Hepatocyte (in vitro differentiated cells and primary cell): ENCODE results near the genes TAF6 and SPDYE3.

- RAMPAGE, long total RNA = no peak
- RRBS = no CpG with 5 or more reads among the region's 17 CpGs
Measured at GRCh38 chr7:98917342-98917929, 39.1 kb downstream of the TRRAP start.

DNA sequence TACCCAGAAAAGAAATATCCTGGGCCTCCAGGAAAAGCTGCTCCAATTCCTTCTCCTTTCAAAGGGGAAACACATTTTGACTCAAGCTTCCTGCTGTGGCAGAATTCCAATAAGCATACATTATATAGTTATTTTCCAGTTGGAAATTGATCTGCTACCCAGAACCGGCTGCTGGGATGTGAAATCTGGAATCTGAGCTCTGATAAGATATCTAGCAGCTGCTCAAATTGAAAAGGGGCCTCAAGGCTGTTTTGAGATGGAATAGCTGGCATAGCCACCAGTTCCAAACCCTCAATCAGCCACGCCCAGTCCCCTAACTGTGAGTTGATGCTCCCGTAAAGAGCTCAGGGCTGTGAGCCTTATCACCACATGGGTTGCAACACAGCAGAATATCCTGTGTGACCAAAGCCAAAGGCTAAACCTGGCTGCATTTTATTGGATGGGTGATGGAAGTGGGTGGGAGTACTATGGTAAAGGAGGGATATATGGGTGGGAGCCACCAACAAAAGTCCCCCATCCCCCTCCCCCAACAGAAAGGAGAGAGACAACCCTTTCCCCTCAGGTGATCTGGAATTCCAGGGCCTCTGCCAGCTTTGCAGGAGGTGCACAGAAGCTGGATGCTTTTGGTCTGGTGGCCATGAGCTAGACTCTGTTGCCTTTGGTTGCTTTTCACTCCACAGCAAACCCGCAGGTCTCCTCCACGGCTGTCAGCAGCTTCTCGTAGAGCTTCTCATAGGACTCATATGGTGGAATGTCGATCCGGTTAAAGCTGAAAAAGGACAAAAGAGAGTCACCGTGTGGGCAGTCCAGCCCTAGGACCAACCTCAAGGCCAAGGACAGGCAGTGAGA, 113.8 kb downstream of the SMURF1 start:
- RAMPAGE, long total RNA = no peak
- RRBS = no CpG with 5 or more reads among the region's 9 CpGs

- RAMPAGE, long total RNA = no peak
- RRBS = no CpG with 5 or more reads among the region's 13 CpGs
Measured at GRCh38 chr7:99030906-99031918, 112.7 kb downstream of the SMURF1 start.

GRCh38 chr7:99038097-99038938, 105.6 kb downstream of the SMURF1 start:
- RAMPAGE, long total RNA = no peak
- RRBS = 95% methylated on average over 3 of the region's 26 CpGs

- RAMPAGE, long total RNA = no peak
- RRBS = no CpG with 5 or more reads among the region's 5 CpGs
Measured at GRCh38 chr7:99043014-99043482, 100.9 kb downstream of the SMURF1 start.

- RAMPAGE, long total RNA = no peak
- RRBS = no CpG with 5 or more reads among the region's 7 CpGs
Measured at GRCh38 chr7:99095736-99096684, 47.9 kb downstream of the SMURF1 start.

GRCh38 chr7:99372491-99373381, 1.8 kb upstream of the ARPC1B start:
- RAMPAGE, long total RNA = no peak
- RRBS = no CpG with 5 or more reads among the region's 24 CpGs

DNA sequence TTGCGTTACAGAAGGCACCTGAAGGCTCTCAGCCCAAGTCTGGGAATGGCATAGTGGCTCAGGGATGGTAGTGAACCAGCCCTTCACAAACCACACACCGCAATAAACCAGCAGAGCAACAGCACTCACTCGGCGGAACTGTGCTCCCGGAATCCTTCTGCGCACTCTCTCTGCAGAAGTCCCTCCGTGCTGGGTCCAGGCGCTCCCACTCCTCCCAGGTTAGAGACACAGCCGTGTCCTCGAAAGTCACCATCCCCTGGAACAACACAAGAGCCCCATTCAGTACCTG, 1.6 kb downstream of the ZNF394 start:
- RAMPAGE, long total RNA = no peak
- RRBS = no CpG with 5 or more reads among the region's 10 CpGs

- RAMPAGE, long total RNA = no peak
- RRBS = no CpG with 5 or more reads among the region's 10 CpGs
Measured at GRCh38 chr7:99557718-99558158, 704 bp upstream of the ZNF655 start.

DNA sequence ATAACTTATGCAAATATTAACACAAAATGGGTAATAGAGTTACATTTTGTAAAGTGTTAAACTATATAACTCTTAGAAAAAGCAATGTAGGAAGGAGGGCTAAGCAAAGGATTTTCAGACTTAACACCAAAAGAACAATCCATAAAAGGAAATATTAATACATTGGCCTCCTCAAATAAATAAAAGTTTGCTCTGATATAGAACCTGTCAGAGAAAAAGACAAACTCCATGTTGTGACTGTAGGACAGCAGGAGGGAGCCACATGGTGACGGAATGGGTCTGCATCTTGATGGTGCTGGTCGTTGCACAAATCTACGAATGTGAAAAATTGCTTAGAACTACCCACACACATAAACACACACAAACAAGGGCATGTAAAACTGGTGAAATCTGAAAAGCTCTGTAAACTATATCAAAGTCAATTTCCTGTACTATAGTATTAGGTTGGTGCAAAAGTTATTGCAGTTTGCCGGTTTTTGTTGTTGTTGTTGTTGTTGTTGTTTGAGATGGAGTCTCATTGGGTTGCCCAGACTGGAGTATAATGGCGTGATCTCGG, 8.2 kb downstream of the CYP3A5 start:
- RAMPAGE, long total RNA = no peak
- RRBS = no CpG with 5 or more reads among the region's 6 CpGs

GRCh38 chr7:99729467-99729856, 5.5 kb downstream of the CYP3A7 start:
- RAMPAGE, long total RNA = no peak
- RRBS = no CpG with 5 or more reads among the region's 2 CpGs

GRCh38 chr7:99839536-99840217, 11.9 kb downstream of the CYP3A43 start:
- RAMPAGE, long total RNA = no peak
- RRBS = no CpG with 5 or more reads among the region's 7 CpGs

DNA sequence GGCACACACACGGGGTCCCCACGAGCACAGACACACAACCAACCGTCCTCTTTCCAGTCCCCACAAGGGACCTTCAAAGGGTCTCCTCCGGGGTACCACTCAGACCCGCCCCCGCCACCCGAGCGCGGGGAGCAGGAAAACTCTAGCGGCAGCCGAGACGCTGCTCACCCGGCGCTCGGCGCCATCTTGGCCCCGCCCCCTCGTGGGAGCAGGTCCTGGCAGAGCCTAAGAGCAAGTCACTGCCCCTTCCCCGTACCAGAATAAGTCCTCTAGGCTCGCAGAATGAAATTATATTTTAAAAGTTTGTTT, at the start of gene TAF6:
TAF6 (minus strand) TSS at position 198 of the 309 bp plus-strand sequence.
- RAMPAGE, long total RNA = start-site peak on the minus strand centred at position 198 of the sequence, 9 bp wide, 39 and 50 reads in 2 replicates
- RRBS = 1% methylated on average over 8 of the region's 20 CpGs

DNA sequence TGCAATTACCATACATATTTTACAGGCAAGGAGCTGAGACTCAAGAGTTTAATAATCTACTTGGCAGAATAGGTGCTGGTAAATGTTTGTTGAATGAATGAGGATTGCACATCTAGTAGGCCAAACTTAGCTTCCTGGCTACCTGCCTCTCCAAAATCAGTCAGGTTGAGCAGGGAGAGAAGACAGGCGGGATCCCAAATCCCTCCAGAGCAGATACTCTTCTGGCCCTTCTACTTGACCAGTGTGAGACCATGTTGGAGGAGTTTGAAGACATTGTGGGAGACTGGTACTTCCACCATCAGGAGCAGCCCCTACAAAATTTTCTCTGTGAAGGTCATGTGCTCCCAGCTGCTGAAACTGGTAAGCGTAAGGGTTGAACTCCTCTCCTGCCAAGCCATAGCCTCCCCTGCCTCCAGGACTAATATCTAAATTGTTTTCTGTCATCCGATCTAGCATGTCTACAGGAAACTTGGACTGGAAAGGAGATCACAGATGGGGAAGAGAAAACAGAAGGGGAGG, 2.4 kb upstream of the MBLAC1 start:
- RAMPAGE, long total RNA = no peak
- RRBS = no CpG with 5 or more reads among the region's 3 CpGs

- RAMPAGE, long total RNA = no peak
- RRBS = no CpG with 5 or more reads among the region's 5 CpGs
Measured at GRCh38 chr7:100163176-100163688, 4.7 kb upstream of the TRAPPC14 start.

DNA sequence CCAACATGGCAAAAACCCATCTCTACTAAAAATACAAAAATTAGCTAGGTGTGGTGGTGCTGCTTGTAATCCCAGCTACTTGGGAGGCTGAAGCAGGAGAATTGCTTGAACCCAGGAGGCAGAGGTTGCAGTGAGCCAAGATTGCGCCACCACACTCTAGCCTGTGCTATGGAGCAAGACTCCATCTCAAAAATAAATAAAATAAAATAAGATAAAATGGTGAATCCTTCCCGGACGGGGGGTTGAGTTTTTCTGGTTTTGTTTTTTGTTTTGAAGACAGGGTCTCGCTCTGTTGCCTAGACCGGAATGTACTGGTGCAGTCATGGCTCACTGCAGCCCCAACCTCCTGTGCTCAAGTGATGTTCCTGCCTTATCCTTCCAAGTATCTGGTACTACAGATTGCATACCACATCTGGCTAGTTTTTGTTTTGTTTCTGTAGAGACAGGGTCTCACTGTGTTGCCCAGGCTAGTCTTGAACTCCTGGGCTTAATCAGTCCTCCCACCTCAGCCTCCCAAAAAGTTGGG, 14.7 kb downstream of the STAG3 start:
- RAMPAGE, long total RNA = no peak
- RRBS = 88% methylated on average over 2 of the region's 5 CpGs

- RAMPAGE, long total RNA = no peak
- RRBS = no CpG with 5 or more reads among the region's 11 CpGs
Measured at GRCh38 chr7:100211106-100212044, 8.4 kb upstream of the PVRIG start.

GRCh38 chr7:100217559-100217942, 2.2 kb upstream of the PVRIG start:
- RAMPAGE, long total RNA = no peak
- RRBS = no CpG with 5 or more reads among the region's 13 CpGs

DNA sequence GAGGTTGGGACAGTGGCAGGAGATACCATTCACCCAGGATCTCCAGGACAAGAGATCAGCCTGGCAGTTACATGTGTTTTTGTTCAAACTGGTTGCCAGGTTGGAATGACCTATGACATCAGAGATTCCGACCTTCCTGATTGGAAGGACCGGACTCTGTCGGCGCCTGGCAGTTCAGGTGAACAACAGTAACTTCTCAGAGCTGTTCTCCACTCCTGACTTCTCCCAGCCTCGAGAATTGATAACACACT, at the start of gene SPDYE3:
SPDYE3 (plus strand) TSS at position 155 of the 251 bp plus-strand sequence.
- RAMPAGE, long total RNA = no peak
- RRBS = no CpG with 5 or more reads among the region's 5 CpGs

GRCh38 chr7:100353537-100354254, 4.2 kb upstream of the PILRB start:
- RAMPAGE, long total RNA = no peak
- RRBS = no CpG with 5 or more reads among the region's 5 CpGs